ENCODE results near the genes NUDT19 and WDR88.

- RRBS: no CpG with 5 or more reads among the region's 5 CpGs
Observed at GRCh38 chr19:31341711-31342268, 7.4 kb downstream of the TSHZ3 start.

GRCh38 chr19:31353011-31353860 lies 4.0 kb upstream of the TSHZ3 start:
- RRBS: no CpG with 5 or more reads among the region's 40 CpGs

DNA sequence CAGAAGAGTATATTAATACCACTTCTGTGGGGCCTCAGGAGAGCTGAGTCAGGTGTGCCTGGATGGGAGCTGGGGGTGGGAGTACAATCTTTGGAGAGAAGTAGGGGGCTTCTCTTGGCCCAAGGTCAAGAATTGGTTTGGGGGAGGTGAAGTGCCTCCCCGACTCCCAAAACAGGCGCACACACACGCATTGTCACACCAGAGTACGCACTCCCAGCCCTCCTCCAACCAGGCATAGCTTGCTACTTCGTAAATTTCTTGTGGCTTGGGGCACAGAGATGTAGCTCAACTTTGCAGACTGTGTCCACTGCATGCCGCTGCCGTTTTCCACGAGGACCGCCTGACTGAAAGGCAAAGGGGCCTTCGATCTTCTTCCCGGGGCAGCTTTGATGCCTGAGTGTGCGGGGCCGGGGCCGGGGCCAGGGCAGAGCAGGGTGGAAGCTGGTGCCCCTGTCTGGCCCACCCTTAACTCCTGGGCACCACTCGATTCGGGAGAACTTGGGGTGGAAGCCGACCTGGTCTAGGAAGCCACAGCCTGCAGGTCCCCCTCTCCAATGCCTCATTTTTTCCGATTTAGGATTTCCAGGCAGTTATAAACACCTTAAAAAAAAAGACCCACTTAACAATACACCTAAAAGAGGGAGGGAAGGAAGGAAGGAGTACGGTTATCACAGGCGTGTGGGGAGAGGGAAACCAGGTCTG lies 5.7 kb upstream of the TSHZ3 start:
- RRBS: no CpG with 5 or more reads among the region's 20 CpGs

DNA sequence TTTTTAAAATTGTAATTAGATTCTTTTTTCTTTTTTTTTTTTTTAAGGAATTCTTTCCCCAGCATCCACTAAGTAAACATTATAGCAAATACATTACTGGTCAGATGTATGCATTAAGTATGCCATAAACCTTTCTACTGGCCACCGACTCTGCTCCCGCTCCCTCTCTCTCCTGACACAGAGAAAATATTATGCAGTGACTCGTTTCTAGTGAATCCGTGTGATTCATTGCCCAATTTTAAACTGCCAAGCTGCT lies 368.7 kb upstream of the TSHZ3 start:
- RRBS: no CpG with 5 or more reads among the region's 4 CpGs

- RRBS: no CpG with 5 or more reads among the region's 9 CpGs
Observed at GRCh38 chr19:32384224-32384675, 21.3 kb upstream of the DPY19L3 start.

DNA sequence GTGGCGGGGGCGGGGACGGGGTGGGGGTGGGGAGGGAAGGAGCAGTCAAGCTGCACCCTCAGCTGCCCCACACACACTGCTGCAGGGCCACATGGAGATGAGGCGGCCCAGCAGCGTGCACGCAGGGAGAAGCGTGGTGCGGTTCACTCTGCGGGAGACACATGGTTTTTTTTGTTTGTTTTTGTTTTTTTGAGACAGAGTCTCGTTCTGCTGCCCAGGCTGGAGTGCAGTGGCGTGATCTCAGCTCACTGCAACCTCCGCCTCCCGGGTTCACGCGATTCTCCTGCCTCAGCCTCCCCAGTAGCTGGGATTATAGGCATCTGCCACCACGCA lies 21.3 kb downstream of the ANKRD27 start:
- RRBS: no CpG with 5 or more reads among the region's 16 CpGs

DNA sequence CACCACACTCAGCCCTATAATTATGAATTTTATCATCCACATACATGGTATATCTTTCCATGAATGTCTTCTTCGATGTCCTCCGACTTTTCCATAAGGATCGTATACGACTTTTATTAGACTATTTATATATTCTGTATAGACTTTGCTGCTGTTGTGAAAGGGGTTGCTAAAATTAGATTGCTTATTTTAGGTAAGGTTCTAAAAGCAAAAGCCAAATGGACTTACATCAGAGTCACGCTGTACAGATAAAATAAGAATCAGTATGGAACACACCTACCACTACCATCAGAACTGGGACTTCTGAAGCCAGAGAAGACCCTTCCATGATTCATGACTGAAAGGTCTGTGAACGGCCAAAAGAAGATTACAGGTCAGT lies 8.9 kb downstream of the ANKRD27 start:
- RRBS: no CpG with 5 or more reads among the region's 6 CpGs

- RRBS: 1% methylated on average over 34 of the region's 123 CpGs
Observed at GRCh38 chr19:32691494-32692896, at the start of gene NUDT19. NUDT19 (plus strand) TSS chr19:32691821.

GRCh38 chr19:32870043-32870374 lies 442 bp upstream of the SLC7A9 start:
- RRBS: no CpG with 5 or more reads among the region's 9 CpGs

GRCh38 chr19:32918007-32918713 lies 48.6 kb upstream of the SLC7A9 start:
- RRBS: no CpG with 5 or more reads among the region's 8 CpGs

GRCh38 chr19:33039055-33039206 lies 25.8 kb downstream of the RHPN2 start:
- RRBS: no CpG with 5 or more reads among the region's 4 CpGs

- RRBS: no CpG with 5 or more reads among the region's 4 CpGs
Observed at GRCh38 chr19:33052107-33052787, 12.4 kb downstream of the RHPN2 start.

DNA sequence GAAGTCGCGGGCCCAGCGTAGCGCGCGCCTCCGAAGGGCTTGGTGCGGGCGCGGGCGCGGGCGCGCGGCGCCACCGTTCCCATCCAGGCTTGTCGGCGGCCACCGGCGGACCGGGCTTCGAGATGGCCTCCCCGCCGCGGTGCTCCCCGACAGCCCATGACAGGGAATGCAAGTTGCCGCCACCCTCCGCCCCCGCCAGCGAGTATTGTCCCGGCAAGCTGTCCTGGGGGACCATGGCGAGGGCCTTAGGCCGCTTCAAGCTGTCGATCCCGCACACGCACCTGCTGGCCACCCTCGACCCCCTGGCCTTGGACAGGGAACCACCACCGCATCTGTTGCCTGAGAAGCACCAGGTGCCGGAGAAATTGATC lies at the start of gene WDR88:
TSS of gene WDR88 (plus strand) at position 67 of the 371 bp plus-strand sequence.
- RRBS: 78% methylated on average over 10 of the region's 40 CpGs

DNA sequence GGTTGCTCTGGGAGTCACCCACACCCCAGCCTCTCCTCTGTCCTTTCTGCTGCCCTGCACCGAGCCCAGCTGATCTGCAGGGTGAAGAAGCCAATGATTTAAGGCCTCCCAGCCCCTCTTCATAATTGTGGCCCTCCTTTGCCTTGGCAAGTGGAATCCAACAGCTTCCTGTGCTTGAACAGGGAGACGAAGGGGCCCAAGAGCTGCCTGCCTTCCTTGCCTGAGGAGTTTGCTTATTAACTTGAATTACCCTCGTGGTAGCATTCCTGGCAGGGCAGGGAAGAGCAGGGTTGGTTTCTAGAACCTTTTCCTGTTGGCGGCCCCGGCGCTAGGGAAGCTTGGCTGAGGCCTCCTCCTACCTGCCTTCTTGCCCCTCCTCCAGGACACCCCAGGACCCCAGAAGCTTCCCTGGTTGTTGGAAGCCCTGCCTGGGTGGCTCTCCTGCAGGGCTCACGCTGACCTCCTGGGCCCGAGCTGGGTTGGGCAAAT lies 10.9 kb downstream of the CEBPA start:
- RRBS: no CpG with 5 or more reads among the region's 8 CpGs

- RRBS: no CpG with 5 or more reads among the region's 11 CpGs
Observed at GRCh38 chr19:33293974-33294630, 8.2 kb downstream of the CEBPA start.

DNA sequence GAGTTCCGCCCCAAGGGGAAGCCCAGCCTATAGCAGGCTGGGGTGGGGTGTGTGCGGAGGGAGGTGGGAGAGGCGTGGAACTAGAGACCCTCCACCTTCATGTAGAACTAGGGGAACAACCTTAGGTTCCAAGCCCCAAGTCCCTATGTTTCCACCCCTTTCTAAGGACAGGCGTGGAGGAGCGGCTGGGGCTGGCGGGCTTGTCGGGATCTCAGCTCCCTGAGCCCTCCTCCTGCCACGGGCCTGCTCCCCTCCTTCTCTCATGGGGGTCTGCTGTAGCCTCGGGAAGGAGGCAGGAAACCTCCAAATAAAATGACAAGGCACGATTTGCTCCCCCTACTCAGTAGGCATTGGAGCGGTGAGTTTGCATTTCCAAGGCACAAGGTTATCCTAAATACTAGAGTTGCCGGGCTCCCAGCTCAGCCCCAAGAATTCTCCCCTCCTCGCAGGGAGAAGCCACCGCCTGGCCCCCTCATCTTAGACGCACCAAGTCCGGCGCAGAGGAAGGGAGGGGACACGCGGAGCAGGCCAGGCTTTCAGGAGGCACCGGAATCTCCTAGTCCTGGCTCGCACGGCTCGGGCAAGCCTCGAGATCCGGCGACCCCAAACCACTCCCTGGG lies 1.6 kb downstream of the CEBPA start:
- RRBS: 3% methylated on average over 13 of the region's 26 CpGs

- RRBS: no CpG with 5 or more reads among the region's 15 CpGs
Observed at GRCh38 chr19:33388373-33388874, 14.9 kb downstream of the CEBPG start.

- RRBS: no CpG with 5 or more reads among the region's 12 CpGs
Observed at GRCh38 chr19:33394877-33395417, 21.4 kb downstream of the CEBPG start.

- RRBS: no CpG with 5 or more reads among the region's 10 CpGs
Observed at GRCh38 chr19:33426820-33427050, 53.2 kb downstream of the CEBPG start.

- RRBS: no CpG with 5 or more reads among the region's 5 CpGs
Observed at GRCh38 chr19:33520617-33521200, 882 bp downstream of the PEPD start.